Iris pigment epithelial cell (primary cell): ENCODE data around the genes P2RY12 and MBNL1.

GRCh38 chr3:151201957-151202411, 1.0 kb downstream of the GPR171 start:
- RRBS: no CpG with 5 or more reads among the region's 4 CpGs

DNA sequence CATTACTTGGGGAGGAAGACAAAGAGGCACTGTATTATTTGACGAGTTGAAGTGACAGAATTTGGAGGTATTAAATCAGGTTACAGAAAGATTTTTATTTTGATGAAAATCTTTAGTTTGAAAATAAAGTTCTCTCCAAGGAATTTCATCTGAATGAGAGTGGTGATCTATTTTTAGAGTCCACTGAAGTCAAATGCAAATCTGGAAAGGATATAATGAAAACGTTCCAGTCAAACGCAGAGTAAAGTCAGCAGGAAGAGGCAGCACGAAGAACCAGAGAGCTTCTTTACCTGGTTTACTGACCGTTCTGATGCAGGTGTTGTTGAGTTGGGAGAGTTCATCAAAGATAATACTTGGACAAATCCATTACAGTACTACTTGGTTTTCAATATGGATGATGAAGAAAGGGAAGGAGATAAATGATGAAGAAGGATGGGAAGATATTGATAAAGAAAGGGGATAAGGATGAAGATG, 8.7 kb downstream of the P2RY14 start:
- RRBS: no CpG with 5 or more reads among the region's 5 CpGs

- RRBS: no CpG with 5 or more reads among the region's 1 CpG
Observed at GRCh38 chr3:151300380-151300736, 16.3 kb downstream of the GPR87 start.

DNA sequence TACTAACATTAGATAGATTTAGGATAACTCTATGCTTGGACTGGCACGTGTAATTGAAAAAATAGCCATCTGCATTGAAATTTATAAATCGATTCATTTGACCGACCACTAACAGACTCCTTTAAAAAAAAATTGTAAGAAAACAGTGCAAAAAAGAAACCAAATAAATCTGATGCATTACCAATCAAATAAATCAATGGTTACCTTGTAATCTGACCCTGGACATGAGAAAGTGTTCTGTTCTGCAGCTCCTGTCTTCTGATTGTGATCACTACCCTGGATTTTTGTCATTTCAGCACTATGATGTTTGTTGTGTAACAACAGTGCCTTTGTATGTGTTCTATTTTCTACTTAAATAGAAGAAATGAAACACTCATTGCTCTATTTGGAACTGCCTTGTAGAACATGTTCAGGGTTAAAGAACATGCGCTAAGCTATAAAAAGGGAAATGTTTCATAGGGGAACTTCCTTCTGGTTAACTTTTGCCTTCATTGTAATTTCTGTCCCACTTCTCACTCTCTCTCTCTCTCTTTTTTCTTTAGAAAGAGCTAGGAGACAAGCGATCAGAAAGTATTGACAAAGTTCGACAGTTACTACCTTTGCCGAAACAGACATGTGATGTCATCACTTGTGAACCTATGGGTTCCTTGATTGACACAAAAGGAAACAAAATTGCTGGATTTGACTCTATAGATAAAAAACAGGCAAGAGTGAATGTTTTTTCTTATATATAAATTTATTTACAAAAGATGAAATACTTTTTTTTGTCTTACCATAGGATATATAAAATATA, at the start of gene P2RY12:
P2RY12 (minus strand) TSS at position 266 of the 793 bp plus-strand sequence.
- RRBS: no CpG with 5 or more reads among the region's 7 CpGs

DNA sequence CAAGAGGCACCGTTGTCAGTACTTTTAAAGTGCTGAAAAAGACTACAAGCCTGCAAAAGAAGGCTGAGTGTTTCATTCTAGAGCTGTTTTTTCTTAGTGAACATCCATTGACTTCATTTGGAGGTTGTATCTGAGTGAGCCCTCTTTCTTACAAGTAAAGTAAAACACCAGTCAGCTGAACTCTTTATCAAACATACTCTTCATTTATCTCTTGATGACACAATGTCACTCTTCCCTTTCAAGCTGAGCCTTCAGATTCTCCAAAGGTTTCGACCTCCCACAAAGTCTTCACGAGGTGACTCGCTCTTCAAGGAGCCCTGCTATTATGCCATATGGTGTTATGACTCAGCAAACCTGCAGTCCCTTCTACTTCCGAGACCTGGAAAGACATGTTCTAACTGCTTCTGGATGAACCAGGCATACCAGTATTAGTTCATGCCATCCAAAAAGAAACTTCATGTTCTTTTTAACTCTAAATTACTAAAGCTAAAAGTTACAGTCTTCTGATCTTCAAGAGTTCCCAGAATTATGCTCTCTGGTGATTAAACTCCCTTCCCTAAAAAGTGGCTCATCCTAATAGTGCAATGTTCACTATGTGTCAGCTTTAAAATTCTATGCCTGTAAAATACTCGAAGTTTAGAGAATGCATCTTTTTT, 23.2 kb downstream of the AADAC start:
- RRBS: no CpG with 5 or more reads among the region's 6 CpGs

DNA sequence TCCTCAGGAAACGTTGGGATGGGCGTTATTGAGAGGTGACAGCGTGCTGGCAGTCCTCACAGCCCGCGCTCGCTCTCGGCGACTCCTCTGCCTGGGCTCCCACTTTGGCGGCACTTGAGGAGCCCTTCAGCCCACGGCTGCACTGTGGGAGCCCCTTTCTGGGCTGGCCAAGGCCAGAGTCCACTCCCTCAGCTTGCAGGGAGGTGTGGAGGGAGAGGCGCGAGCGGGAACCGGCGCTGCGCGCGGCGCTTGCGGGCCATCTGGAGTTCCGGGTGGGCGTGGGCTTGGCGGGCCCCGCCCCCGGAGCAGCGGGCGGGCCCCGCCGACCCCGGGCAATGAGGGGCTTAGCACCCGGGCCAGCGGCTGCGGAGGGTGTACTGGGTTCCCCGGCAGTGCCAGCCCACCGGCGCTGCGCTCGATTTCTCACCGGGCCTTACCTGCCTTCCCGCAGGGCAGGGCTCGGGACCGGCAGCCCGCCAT, 54.5 kb downstream of the SUCNR1 start:
- RRBS: no CpG with 5 or more reads among the region's 43 CpGs

DNA sequence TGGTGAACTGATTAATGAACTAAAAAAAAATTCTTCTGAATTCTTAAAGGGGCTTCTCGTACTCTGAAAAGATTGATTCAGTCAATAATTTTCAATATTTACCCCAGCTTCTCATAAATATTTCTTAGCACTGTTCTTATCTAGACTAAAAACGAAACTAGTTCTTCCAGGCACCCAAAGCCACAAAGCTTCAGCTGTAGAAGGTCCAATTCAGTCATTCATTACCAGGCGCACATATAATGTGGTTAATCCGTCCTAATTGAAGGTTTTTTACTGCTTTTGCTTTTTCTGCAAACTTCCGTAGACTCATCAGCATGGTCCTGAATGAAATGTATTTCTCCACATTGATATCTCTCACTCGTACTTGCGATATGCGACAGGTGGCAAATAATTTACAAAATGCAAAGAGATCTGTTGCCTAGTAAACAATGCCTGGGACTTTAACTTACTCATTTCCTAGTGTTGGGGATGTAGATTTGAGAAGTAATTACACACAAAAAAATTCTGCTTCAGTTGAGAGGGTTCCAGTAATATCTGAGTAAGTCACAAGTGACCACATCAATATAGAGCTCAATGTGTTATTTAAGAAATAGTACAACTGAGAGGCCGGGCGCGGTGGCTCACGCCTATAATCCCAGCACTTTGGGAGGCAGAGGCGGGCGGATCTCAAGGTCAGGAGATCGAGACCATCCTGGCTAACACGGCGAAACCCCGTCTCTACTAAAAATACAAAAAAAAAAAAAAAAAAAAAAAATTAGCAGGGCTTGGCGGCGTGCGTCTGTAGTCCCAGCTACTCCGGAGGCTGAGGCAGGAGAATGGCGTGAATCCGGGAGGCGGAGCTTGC, 74.9 kb upstream of the MBNL1 start:
- RRBS: no CpG with 5 or more reads among the region's 25 CpGs

GRCh38 chr3:152259394-152259780, 9.3 kb upstream of the MBNL1 start:
- RRBS: no CpG with 5 or more reads among the region's 2 CpGs

GRCh38 chr3:152268487-152269415, at the start of gene MBNL1:
Gene MBNL1, plus strand, starts transcription at chr3:152268929.
- RRBS: 2% methylated on average over 38 of the region's 90 CpGs

GRCh38 chr3:152319682-152320838, 51.3 kb downstream of the MBNL1 start:
- RRBS: no CpG with 5 or more reads among the region's 5 CpGs

- RRBS: no CpG with 5 or more reads among the region's 2 CpGs
Observed at GRCh38 chr3:152348119-152349403, 79.8 kb downstream of the MBNL1 start.

GRCh38 chr3:152382332-152382712, 113.6 kb downstream of the MBNL1 start:
- RRBS: no CpG with 5 or more reads among the region's 4 CpGs

GRCh38 chr3:152416748-152417482, 148.2 kb downstream of the MBNL1 start:
- RRBS: no CpG with 5 or more reads among the region's 2 CpGs

- RRBS: no CpG with 5 or more reads among the region's 1 CpG
Observed at GRCh38 chr3:152463504-152464036, 194.8 kb downstream of the MBNL1 start.

GRCh38 chr3:153028173-153028938, 133.7 kb upstream of the RAP2B start:
- RRBS: no CpG with 5 or more reads among the region's 7 CpGs

GRCh38 chr3:153167447-153168459, 5.7 kb downstream of the RAP2B start:
- RRBS: no CpG with 5 or more reads among the region's 2 CpGs

DNA sequence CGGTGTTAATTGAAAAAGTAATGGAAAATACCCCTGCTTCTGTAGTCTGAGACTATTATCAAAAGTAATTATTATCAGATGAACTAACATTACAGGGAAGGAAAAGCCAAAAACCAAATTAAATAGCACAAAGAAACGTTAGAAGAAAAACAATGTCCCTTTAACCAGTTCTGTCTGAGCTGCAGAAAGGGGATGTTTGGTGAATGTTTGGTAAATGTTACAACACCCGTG, 85.5 kb downstream of the RAP2B start:
- RRBS: no CpG with 5 or more reads among the region's 3 CpGs

GRCh38 chr3:153311918-153312117, 149.8 kb downstream of the RAP2B start:
- RRBS: no CpG with 5 or more reads among the region's 2 CpGs

DNA sequence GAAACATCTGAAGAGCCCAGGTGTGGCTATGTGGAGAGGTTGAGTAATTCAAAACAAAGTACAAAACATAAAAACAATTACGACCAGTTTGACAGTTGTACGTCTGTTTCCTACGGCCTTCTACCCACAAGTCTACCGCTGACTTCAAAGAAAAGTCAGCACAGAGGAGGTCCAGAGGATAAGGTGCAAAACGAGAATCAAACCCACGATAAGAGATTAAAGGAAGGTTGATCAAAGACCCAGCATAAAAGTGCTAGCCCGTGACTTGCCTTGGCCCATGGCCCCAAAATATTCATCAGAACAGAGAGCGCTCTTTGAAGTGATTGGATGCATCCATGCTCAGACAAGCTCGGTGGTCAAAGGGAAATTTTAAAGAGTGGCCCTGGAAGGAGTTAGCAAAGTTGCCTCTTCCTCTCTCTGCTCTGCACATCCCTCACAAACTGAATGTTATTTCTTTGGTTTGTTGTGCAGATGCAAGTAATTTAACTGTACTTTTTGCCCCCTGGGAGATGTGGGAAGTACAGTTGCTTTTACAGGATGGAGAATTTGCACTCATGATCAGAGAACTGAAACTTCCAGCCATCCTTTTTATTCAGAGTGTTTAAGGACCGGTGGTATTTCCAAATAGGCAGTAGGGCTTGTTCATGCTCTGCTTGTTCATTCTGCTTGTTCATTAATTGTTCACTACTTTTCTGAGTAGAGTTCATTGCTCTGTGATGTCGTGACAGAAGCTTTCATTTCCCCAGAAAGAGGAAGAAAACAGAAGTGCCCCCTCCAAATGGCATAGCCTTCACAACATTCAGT, 31.1 kb downstream of the MME start:
- RRBS: no CpG with 5 or more reads among the region's 11 CpGs